Hepatocyte (in vitro differentiated cells and primary cell): ENCODE measurements around the gene PCLAF.

- RAMPAGE, long total RNA: no peak
- RRBS: no CpG with 5 or more reads among the region's 5 CpGs
Measured at GRCh38 chr15:63201057-63201728, 11.8 kb downstream of the RAB8B start.

GRCh38 chr15:63212364-63213182, 23.2 kb downstream of the RAB8B start:
- RAMPAGE, long total RNA: no peak
- RRBS: no CpG with 5 or more reads among the region's 5 CpGs

- RAMPAGE, long total RNA: no peak
- RRBS: no CpG with 5 or more reads among the region's 12 CpGs
Measured at GRCh38 chr15:63372092-63372811, 9.4 kb downstream of the CA12 start.

DNA sequence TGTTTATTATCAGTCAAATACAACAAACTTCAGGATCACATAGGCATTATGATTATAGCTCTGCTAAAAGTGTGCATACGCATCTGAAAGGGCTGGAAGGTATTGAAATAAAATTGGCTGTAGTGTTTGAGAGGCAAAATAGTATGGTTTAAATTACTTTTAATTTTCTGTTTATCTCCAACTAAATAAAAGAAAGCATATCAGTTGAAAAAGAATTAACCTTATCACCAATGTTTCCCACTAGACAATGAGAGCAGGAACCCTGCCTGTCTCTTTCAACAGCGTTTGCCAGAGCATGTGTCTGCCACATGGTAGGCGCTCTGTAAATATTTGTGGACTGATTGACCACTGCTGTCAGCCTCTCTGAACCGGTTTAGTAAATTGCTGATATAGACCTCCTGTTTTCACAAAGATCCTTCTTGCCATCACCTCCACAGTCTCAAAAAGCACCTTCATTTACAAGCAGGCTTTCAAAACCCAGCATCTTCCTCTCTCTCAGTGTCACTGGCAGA, 38.1 kb upstream of the USP3 start:
- RAMPAGE, long total RNA: no peak
- RRBS: no CpG with 5 or more reads among the region's 4 CpGs

- RAMPAGE, long total RNA: no peak
- RRBS: no CpG with 5 or more reads among the region's 98 CpGs
Measured at GRCh38 chr15:63600642-63601486, 3.7 kb downstream of the FBXL22 start.

DNA sequence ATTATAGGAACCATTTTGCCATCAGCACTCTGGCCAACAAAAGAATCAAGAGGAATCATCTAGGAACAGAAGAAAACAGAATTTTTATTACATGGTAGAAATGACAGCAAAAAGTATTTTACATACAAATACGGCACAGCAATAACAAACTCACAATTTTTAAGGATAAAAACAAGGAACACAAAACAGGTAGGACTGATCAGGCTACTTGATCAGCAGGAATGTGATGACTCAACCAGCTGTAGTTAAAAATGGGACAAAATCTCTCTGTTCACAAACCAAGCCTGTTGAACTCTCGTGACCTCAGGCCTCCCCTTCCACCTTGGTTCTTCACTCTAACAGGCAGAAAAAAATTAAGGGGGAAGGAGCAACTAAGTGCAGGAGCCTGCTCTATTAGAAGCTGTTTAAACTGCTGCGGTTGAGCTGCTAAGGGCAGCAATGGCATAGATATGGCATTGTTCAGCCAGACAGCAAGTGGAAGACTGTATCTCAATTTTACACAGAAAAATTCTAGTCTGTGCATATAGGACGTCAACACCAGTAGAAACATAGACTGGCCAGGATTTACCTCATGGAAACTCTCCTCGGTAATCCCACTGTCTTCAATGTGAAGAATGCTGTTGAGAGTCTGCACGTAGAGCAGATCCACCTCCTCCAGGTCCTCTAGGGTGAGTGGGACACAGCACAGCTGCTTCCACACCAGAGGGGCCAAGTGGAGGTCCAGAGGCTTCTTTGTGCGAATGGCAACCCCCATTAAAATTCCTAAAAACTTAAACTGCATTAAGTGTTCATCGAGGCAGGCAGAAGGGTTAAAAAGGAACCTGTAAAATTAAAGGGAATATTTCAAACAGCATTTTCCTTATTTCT, 18.9 kb downstream of the FBXL22 start:
- RAMPAGE, long total RNA: no peak
- RRBS: no CpG with 5 or more reads among the region's 8 CpGs

GRCh38 chr15:63858837-63859455, 25.2 kb upstream of the HERC1 start:
- RAMPAGE, long total RNA: no peak
- RRBS: no CpG with 5 or more reads among the region's 3 CpGs

- RAMPAGE, long total RNA: no peak
- RRBS: no CpG with 5 or more reads among the region's 7 CpGs
Measured at GRCh38 chr15:63916219-63916916, 82.6 kb upstream of the HERC1 start.

GRCh38 chr15:63927982-63929094, 94.6 kb upstream of the HERC1 start:
- RAMPAGE, long total RNA: no peak
- RRBS: no CpG with 5 or more reads among the region's 6 CpGs

GRCh38 chr15:63942604-63943249, 103.6 kb downstream of the DAPK2 start:
- RAMPAGE, long total RNA: no peak
- RRBS: no CpG with 5 or more reads among the region's 4 CpGs

DNA sequence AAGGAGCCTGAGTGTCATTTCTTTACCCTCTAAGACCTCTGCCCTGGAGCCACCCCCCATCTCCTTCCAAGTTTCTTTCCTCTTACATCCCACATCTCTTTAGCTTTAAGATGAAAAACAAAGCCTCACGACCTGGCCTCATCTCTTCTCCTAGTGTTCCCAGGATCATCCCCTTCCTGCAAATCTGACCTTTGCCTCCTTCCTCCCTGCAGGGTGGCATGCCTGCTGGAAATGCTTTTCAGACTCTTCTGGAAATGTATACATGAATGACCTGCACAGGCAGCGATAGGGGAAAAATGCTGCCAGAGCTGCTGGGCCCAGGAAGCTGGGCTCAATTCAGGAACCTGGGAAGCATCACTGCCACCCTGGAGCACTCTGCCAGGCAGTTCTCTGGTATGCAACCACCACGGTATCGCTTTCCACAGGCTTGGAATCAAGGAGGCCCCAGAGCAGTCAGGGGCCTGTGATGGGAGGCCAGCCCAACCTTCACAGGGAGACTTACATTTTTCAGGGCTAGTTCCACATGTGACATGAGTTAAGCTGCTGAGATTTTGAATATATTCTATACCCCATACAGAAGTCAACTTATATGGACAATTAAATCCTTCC, 67.5 kb downstream of the DAPK2 start:
- RAMPAGE, long total RNA: no peak
- RRBS: no CpG with 5 or more reads among the region's 4 CpGs

DNA sequence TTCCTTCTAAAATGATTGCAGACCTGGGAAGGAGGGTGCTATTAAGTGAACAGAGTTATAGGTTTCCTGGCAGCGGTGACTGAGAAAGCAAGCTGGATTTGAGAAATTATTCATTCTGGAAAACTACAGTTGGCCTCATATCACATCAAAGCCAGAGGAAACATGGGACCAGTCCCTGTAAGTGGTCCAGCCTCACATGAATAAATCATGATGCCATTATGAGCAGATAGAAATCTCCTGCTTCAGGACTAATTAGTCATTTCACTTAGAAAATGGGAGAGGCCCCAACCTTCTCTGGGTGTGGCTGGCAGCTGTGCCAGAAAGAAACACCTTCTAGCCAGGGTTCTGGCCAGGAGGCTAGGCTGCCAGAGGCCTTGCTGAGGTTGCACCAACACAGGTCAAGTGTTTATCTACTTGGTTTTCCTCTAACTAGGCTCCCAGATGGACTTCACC, 32.6 kb downstream of the DAPK2 start:
- RAMPAGE, long total RNA: no peak
- RRBS: no CpG with 5 or more reads among the region's 1 CpG

DNA sequence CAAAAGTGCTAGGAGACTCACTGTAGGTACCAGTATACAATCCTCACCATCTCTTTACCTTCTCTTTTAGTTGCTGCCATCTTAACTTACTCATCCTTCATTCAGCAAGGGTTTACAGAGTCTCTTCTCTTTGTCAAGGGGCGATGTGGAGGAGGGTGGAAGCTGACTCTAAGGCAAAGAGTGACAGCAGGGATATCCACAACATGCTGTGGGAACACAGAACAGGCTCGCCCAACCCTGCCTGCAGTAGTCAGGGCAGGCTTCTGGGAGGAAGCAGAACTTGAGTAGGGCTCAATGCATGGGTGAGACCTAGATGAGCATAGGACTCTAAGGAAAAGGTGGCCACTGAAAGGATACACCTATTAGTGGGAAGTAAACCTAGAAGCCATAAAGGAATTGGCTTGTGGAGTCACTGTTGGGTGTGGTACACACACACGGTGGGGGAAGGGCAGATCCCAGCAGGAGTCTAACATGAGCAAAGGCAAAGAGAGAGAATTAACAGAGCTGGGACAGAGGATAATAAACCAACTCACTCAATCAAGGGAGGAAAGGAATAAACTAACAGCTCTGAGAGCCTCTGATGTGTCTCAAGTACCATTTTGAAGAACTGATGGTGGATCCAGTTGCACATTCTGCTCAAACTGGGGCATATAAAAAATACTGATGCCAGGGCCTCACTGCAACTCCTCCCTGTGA, 23.1 kb downstream of the DAPK2 start:
- RAMPAGE, long total RNA: no peak
- RRBS: no CpG with 5 or more reads among the region's 3 CpGs

DNA sequence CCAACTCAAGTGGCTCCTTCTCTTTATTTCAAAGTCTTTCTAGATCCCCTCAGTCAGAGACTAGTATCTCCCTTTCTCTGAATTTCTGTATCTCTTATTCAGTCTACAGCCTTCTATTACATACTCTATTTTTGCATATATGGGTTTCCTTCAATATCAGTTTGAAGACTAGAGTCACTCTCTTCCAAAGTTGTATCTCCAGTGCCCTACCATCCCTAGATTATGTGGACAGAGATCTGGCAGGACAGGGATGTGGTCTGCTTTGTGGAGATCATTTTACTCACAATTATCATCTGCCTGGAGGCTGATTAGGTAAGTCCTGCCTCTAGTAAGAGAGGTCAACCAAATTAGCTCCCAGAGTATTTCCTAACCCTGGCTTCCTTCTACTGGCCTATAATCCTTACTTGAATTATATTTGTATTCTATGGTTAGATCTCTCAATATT, 1.2 kb downstream of the CIAO2A start:
- RAMPAGE, long total RNA: no peak

- RAMPAGE, long total RNA: no peak
- RRBS: no CpG with 5 or more reads among the region's 7 CpGs
Measured at GRCh38 chr15:64163638-64163951, 773 bp upstream of the PPIB start.

GRCh38 chr15:64380920-64381885, at the start of gene PCLAF:
TSS of gene PCLAF (minus strand) at chr15:64381441.
- RAMPAGE, long total RNA: no peak
- RRBS: no CpG with 5 or more reads among the region's 42 CpGs

DNA sequence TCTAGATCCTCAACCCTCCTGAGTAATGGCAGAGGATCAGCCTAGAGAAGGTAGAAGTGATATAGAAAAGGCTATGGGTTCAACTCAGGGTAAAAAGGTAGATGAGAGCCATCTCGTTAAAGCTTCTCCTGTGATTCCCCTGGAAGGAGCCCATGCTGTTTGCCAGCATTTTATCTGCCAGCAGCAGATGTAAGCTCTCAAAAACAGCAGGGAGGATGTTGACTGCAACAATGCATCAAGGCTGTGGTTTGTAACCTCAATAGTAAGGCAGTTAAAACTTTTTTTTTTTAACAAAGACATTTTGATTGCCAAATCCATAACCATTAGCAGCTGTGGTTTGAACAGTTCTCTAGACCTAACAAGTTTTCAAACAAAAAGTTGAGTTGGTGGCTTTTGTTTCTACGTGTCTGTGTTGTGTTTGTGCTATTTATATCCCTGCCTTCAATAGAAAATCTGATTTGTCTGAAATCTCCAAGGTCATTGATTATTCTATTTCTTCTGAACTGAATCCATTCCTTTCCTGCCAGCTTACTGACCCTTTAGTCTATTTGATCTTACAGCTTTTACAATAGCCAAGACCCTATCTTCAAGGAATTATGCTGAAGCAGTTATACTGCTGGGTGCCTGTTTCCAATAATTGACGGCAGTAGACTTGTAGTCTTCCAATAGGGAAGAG, 30.0 kb upstream of the ZNF609 start:
- RAMPAGE, long total RNA: no peak
- RRBS: no CpG with 5 or more reads among the region's 3 CpGs

- RAMPAGE, long total RNA: no peak
- RRBS: no CpG with 5 or more reads among the region's 7 CpGs
Measured at GRCh38 chr15:64502990-64503982, 42.9 kb downstream of the ZNF609 start.

- RAMPAGE, long total RNA: no peak
- RRBS: 86% methylated on average over 4 of the region's 19 CpGs
Measured at GRCh38 chr15:64673833-64674570, 101.4 kb downstream of the RBPMS2 start.

DNA sequence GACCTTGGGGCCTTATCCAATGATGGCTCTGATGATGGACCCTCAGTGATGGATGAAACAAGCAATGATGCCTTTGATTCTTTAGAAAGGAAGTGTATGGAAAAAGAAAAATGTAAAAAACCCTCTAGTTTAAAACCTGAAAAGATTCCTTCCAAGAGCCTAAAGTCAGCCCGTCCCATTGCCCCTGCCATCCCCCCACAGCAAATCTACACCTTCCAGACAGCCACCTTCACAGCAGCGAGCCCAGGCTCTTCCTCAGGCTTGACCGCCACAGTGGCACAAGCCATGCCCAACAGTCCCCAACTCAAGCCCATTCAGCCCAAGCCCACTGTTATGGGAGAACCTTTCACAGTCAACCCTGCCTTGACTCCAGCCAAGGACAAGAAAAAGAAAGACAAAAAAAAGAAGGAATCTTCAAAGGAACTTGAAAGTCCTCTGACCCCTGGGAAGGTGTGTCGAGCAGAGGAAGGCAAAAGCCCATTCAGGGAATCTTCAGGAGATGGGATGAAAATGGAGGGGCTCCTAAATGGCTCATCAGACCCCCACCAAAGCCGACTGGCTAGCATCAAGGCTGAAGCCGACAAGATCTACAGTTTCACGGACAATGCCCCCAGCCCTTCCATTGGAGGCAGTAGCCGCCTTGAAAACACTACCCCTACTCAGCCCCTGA, 100.6 kb downstream of the RBPMS2 start:
- RAMPAGE, long total RNA: no peak
- RRBS: no CpG with 5 or more reads among the region's 8 CpGs